Mammary epithelial cell (primary cell): ENCODE measurements around a stretch of chr13.

- CAGE, long polyA plus RNA, result no peak
- RRBS, result 69% methylated on average over 10 of the region's 31 CpGs
Measured at GRCh38 chr13:80654907-80655317, 314.0 kb upstream of the SPRY2 start.

DNA sequence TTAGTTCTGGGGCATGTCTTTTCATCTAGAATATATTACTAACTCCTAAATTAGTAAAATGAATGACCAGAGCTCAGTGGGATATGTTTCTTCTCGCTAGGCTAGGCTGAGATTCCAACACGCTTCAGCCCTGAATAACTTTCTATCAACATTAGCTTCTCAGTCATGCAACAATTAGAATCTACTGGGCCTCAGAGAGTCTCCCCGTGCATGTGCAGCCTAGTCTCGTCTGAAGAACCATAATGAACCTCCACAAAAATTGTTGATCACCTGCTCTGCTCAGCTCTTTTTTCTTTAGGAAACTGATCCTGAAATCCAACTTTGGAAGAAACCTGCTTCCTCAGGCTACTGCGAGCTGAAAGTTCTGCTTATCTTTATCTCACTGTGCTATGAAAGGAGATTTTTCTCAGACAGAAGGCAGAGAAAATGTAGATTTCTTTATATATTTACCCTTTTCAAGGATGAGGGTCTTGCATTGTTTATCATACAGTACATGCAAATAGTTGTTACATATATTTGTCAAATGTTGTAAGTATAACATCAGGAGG, 327.5 kb downstream of the SLITRK1 start:
- CAGE, long polyA plus RNA, result no peak
- RRBS, result no CpG with 5 or more reads among the region's 5 CpGs

GRCh38 chr13:83941491-83942321, 59.4 kb upstream of the SLITRK1 start:
- CAGE, long polyA plus RNA, result no peak
- RRBS, result no CpG with 5 or more reads among the region's 6 CpGs

DNA sequence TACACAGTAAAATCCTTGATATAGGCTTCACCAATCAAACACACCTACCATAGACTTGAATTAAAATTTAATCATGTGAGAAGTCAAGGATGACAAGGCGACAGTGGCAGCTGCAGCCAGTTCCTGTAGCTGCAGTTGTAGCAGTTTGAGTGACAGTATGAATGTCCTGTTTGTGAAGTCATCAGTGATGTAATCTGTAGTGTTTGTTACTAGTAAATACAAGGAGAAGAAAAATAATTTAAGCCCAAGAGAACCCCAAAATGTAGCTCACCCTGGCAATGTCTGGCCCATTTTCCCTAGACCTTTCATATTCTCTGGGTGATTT, 897.0 kb downstream of the SLITRK6 start:
- CAGE, long polyA plus RNA, result no peak
- RRBS, result no CpG with 5 or more reads among the region's 1 CpG

DNA sequence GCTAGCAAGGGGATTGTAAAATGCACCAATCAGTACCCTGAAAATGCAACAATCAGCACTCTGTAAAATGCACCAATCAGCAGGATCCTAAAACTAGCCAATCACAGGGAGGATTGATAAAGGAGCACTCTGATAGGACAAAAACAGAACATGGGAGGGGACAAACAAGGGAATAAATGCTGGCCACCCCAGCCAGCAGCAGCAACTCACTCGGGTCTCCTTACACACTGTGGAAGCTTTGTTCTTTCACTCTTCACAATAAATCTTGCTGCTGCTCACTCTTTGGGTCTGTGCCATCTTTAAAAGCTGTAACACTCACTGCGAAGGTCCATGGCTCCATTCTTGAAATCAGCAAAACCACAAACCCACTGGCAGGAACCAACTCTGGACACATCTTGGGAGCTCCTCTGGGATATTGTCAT, 337.4 kb upstream of the SLITRK5 start:
- CAGE, long polyA plus RNA, result no peak
- RRBS, result no CpG with 5 or more reads among the region's 2 CpGs

DNA sequence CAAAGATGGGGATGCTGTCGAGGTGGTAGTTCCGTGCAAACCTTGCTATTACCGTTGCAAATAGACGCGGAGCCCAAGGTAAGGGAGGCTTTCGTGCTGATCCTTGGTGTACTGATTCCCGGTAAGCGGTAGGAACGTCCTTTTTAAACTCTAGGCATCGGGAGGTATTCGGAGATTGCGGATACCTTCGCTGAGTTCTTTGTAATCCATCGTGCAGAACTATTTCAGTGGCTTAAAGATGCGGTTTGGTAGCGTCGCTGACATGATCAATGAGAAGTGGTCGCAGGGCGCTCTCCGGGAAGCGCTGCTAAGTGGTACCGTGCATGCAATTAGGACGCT, 3.1 kb downstream of the SLITRK5 start:
- CAGE, long polyA plus RNA, result no peak
- RRBS, result no CpG with 5 or more reads among the region's 23 CpGs

GRCh38 chr13:87720568-87721146, 49.5 kb downstream of the SLITRK5 start:
- CAGE, long polyA plus RNA, result no peak
- RRBS, result no CpG with 5 or more reads among the region's 11 CpGs

- CAGE, long polyA plus RNA, result no peak
- RRBS, result no CpG with 5 or more reads among the region's 1 CpG
Measured at GRCh38 chr13:88436941-88437229, 765.7 kb downstream of the SLITRK5 start.

DNA sequence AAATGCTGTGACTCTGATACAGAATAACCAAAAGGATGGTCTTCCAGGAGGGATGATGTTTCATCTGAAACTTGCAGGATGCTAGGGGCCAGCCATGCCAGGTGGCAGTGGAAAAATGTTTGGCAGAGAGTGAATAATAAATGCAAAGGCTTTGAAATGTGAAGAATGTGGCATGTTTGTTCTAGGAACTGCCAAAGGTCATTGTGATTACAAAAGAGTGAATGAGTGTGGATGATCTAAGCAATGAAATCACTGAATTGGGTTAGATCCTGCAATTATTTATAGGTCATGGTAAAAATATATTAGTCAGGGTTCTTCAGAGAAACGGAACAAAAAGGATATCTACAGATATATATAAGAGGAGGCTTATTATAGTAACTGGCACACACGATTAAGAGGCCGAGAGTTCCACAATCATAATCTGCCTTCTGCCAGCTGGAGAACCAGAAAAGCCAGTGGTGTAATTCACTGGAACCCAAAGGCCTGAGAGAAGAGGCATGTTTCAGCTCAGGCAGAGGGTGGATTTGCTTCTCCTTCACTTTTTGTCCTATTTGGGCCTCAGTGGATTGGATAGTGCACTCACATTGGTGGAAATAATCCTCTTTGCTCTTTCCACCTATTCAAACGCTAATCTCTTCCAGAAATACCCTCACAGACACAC, 1843.6 kb downstream of the SLITRK5 start:
- CAGE, long polyA plus RNA, result no peak
- RRBS, result no CpG with 5 or more reads among the region's 4 CpGs

- CAGE, long polyA plus RNA, result no peak
- RRBS, result no CpG with 5 or more reads among the region's 6 CpGs
Measured at GRCh38 chr13:91134454-91134786, 264.0 kb upstream of the GPC5 start.

DNA sequence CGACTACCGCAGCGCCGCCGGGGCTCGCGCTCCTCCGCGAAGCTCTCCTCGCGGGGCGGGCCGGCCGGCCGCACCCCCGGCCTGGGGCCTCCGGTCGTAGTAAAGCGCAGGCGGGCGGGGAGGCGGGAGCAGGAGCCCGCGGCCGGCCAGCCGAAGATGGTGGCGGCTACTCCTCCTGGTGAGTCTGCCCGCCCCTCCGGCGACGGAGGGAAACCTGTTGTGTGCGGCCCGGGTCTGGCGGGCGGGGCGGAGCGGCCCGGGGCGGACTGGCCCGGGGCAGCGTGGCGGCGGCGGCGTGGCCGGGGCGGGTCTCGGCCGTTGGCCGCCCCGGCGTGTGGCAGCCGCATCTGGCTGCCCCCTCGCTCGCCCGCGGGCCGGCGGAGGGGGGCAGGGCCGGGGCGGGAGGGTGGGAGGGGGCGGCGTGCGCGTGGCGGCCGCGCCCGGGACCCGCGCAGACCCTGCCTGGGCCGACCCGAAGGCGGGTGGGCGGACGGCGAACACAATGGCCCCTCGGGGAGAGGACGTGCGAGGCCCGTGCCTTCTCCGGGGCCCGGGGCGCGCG, 50.6 kb upstream of the GPC5 start:
- CAGE, long polyA plus RNA, result no peak
- RRBS, result 2% methylated on average over 38 of the region's 86 CpGs

- CAGE, long polyA plus RNA, result no peak
- RRBS, result no CpG with 5 or more reads among the region's 6 CpGs
Measured at GRCh38 chr13:91357058-91357767, 41.2 kb upstream of the GPC5 start.

DNA sequence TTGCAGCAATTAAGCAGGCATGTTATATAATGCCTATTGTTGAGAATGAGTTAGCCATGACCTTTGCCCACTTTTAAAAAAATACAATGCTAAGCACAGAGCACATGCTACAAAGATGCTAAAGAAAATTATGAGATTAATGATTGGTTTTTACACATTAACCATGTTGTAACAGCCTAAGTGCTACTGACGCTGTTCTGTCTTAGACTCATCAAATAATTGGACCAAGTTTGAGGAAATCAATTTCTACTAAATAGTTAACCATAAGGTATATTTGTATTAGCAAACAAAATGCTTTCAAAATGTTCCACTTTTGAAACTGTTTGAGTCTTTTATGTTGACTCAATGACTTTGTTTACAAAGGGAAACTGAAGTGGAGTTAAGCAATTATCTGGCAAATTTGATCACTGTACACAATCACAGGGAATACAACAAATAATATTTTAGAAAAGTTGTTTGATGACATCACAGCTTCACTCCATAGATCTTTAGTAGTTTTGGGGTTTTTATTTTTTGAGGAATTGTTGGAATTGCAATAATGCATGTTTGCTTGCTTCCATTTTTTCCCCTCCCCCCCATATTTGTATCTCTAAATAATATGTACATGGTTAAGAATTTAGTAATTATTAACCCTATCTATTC, 36.5 kb upstream of the GPC5 start:
- CAGE, long polyA plus RNA, result no peak
- RRBS, result no CpG with 5 or more reads among the region's 1 CpG

DNA sequence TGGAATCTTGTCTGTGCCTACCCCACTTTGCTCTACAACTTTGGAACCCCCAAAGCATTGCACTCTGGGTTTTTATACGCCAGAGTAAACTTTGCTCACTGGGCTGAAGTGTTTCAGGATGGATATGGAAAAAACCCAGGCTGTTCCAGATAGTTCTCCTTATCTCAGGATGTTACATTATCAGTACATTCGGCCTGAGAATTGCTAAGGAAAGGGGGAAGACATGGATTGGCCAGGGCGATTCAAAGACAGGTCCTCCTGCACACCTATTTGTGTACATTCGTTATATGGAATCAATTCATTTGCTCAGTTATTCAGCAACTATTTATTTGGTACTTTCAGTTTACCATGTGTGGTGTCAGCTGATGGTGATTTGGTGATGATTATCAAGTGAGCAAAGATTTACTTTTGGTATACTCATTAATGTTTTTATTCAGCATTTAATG, 211.3 kb downstream of the GPC5 start:
- CAGE, long polyA plus RNA, result no peak
- RRBS, result no CpG with 5 or more reads among the region's 4 CpGs

GRCh38 chr13:93227762-93228726, 1.4 kb downstream of the GPC6 start:
- CAGE, long polyA plus RNA, result no peak
- RRBS, result under 1% methylated on average over 23 of the region's 81 CpGs

- CAGE, long polyA plus RNA, result no peak
- RRBS, result no CpG with 5 or more reads among the region's 1 CpG
Measured at GRCh38 chr13:93235172-93235628, 8.6 kb downstream of the GPC6 start.

DNA sequence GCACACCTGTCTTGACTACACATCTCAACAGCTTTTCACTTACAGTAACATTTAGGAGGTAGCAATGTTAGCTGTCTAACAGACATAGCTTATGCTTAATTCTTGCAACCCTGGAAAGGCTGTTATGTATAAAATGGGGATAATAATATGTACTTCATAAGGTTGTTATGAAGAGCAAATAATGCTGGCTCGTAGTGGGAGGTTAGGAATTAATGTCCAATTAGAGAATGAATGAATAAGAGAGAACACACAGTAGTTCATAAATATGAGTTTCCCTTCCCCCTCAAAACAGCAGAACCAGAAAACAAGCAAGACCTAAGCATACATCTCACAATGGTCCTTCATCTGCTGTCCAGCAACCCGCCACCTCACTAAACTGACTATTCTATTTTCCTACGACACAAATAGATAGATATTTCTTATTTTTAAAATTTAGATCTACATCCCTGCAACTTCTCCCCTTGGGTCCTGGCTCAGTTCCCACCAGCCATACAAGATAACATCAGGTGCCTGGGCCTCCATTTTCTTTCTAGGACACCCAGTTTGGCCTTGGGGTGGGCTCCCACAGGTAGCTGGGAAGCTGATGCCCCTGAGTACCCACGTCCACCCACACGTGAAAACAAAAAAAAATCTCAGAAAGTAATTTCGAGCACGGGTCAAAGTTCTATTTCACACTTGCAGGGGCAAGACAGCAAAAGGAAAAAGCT, 47.7 kb downstream of the TGDS start:
- CAGE, long polyA plus RNA, result no peak
- RRBS, result no CpG with 5 or more reads among the region's 7 CpGs

DNA sequence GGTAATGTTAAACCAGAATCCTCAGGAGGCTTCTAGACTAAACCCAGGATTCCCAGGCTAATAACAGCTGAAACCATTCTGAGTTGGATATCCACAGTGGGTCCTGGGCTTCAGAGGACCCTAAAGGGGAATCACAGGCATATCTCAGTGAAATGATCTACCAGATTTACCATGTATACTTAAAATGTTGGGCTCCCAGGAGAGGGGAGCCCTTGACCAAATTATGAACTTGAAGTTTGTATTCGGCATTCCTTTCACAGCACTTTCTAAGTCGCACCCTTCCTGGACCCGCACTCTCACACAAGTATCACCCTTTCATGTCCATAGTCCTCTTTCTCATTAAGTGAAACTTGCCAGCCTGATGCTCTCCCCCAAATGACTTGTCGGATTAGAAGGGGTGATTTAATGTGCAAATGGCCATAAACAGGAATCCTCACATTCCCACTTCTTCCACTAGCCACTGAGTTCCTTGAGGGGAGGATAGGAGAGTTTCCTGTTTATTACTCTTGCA, 1.5 kb downstream of the TGDS start:
- CAGE, long polyA plus RNA, result no peak
- RRBS, result no CpG with 5 or more reads among the region's 4 CpGs

- CAGE, long polyA plus RNA, result no peak
- RRBS, result 7% methylated on average over 46 of the region's 127 CpGs
Measured at GRCh38 chr13:94710856-94711839, 1.2 kb downstream of the SOX21 start.

GRCh38 chr13:94859236-94859768, 147.0 kb upstream of the SOX21 start:
- CAGE, long polyA plus RNA, result no peak
- RRBS, result no CpG with 5 or more reads among the region's 13 CpGs